Bronchus fibroblast of lung (primary cell): ENCODE measurements around a stretch of chr9.

DNA sequence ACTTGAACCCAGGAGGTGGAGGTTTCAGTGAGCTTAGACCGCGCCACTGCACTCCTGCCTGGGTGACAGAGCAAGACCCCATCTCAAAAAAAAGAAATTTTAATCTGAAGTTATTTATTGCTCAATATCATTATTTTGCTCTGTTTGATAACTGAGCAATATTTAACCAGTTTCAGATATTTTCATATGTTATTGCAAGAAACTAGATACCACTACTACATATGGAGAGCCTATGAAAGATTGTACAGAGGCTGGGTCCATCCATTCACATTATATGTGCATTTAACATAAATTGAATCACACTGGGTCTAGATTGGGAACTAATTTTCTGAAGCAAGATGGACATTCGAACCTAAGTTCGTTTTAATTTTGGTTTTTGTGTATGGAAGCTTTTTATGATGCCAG, 14.6 kb downstream of the UHRF2 start:
- RAMPAGE, long total RNA: no peak

GRCh38 chr9:6477495-6477961, 64.5 kb downstream of the UHRF2 start:
- RAMPAGE, long total RNA: no peak

GRCh38 chr9:6493570-6494385, 80.8 kb downstream of the UHRF2 start:
- RAMPAGE, long total RNA: no peak

- RAMPAGE, long total RNA: no peak
Measured at GRCh38 chr9:6605145-6605613, 40.4 kb downstream of the GLDC start.

DNA sequence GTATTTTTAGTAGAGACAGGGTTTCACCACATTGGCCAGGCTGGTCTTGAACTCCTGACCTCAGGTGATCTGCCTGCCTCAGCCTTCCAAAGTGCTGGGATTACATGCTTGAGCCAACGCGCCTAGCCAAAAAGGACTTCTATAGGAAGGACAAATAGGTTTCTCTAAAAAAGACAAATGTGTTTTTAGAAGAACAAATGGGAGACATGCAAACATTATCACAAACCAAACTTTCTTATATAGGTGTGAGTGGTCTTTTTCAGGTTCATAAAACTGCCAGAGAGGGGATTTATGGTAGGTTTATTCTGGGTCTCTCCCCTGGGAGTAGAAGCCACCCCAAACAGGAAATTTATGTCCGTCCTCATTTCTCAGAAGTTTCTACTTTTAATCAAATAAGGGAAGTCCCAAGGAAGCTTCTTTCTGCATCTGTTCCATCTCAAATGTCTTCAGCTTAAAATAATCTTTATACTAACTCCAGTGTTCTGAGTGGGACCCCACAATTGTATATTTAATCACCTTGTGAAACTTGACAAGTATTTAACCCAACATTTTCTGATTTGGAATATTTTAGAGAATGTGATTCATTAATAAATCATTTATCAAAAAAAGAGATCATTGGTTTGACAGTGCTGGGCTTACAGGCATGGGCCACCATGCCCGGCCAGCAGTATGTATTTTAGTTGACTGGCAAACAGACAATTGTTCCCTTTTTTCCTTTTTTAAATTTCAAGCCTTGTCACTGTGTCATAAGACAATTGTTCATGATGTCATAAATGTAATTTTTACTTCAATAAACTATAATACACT, 44.4 kb upstream of the GLDC start:
- RAMPAGE, long total RNA: no peak

DNA sequence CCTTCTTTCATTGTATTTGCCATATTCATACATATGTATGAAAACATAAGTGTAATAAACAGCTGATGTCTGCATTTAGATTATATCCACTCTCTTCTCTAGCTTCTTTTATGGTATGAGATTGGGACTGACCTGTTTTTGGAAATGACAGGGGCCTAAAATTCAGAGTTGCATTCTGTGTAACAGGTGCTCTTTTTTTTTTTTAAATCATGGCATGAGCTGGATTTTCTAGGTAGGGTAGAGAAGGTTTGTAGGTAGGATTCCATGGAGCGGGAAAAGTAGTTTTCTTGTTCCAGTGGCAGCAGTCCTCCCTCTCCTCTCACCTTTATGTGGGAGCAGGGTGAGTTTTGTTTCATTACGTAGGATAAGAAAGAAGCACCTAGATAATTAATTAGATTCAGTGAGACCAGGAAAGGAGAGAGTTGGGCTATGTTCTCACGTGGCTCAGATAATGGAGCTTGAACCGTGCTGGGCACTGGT, 132.7 kb downstream of the KDM4C start:
- RAMPAGE, long total RNA: no peak

GRCh38 chr9:7053945-7054452, 296.2 kb downstream of the KDM4C start:
- RAMPAGE, long total RNA: no peak

GRCh38 chr9:7103433-7104274, 345.9 kb downstream of the KDM4C start:
- RAMPAGE, long total RNA: no peak

GRCh38 chr9:7798647-7799090, 909 bp downstream of the DMAC1 start:
- RAMPAGE, long total RNA: no peak

- RAMPAGE, long total RNA: no peak
Measured at GRCh38 chr9:7879309-7879906, 79.8 kb upstream of the DMAC1 start.

- RAMPAGE, long total RNA: no peak
Measured at GRCh38 chr9:8857353-8858466, 1058.1 kb upstream of the DMAC1 start.

DNA sequence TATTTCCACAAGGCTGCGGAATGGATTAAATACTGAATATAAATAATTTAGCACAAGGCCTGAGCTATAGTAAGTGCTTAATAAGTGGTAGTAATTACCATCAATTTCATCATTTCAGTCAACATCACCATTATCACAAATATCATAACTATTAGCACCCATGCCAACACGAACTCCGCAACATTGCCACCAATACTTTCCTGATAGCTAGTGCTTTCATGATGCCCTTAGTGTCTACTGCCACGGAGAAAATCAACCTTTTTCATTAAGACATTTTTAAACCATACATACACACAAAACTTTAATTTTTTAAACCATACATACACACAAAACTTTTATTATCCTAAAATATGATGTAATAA, 1219.1 kb downstream of the PTPRD start:
- RAMPAGE, long total RNA: no peak

DNA sequence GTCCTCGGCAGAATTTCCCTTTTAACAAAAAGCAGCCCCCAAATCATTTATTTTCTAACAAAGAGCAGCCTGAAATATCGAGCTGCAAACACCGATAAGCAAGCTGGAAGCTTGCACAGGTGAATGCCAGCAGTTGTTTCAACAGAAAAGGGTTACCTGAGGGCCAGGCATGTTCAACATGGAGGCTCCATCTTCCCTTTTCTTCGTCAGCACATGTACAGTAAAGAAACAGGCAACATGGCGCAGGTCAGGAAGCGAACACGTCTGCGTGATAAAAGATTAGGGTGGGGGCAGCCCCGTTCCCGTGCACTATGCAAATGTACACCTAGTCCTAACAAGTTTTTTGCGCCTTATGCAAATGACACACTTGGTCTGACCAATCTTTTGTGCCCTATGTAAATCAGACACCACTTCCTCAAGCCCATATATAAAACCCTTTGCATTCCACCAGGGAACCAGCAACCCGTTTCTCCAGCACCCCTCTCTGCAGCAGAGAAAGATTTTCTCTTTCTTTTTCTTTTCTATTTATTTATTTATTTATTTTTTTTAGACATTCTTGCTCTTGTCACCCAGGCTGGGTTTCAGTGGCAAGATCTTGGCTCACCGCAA, 452.1 kb upstream of the PTPRD start:
- RAMPAGE, long total RNA: no peak

DNA sequence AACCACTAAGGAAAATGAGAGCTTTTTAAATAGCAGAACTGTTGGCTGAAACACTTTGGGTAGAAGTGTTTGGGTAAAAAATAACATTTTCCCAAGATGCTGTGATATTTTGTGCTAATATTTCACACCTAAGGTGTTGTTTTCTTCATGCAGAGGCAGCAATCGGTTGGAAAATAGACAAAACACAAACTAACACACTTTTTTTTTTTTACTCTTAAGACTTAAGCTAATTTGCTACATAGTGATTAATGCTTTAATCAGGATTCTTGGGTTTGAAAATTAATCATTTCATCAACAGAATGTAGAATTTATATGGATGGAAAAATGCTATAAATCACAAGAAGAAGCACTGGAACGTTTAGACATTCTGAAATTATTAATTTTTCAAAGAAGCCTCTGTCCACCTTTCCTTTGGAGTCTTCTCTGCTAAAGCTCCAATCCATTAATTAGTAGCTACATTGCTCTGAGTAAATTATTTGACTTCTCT, 70.8 kb upstream of the TYRP1 start:
- RAMPAGE, long total RNA: no peak

- RAMPAGE, long total RNA: no peak
Measured at GRCh38 chr9:12813481-12814243, 38.8 kb downstream of the LURAP1L start.

GRCh38 chr9:12818237-12819189, 43.7 kb downstream of the LURAP1L start:
- RAMPAGE, long total RNA: no peak

DNA sequence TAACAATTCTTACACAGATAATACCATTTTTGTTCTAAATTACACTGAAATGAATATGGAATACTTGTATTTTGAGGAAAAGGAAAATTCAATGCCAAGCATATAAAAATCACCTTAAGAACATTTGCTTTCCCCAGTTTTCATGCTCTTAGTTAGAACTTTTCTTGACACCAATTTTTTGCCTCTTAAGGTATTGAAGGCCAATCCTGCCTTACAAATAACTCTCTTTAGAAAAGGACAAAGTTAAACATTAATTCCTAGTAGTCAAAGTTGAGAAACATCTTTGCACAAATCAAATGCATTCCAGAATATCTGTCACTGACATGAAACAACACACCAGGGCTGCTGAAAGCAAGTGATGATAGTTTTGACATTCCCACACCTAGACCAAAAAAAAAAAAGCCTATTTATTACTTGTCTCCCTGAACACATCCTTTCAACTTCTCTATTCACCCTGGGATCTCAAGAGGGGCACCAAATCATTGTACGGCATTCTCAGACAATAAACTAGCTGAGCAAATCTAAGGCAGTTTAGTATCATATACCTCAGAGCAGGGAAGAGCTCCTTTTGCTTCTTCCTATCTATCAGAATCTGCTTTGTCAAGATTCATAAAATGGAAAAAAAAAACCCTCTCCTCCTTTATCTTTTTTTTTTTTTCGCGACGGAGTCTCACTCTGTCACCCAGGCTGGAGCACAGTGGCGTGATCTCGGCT, 176.8 kb downstream of the MPDZ start:
- RAMPAGE, long total RNA: no peak

- RAMPAGE, long total RNA: no peak
Measured at GRCh38 chr9:13219446-13219977, 60.0 kb downstream of the MPDZ start.

DNA sequence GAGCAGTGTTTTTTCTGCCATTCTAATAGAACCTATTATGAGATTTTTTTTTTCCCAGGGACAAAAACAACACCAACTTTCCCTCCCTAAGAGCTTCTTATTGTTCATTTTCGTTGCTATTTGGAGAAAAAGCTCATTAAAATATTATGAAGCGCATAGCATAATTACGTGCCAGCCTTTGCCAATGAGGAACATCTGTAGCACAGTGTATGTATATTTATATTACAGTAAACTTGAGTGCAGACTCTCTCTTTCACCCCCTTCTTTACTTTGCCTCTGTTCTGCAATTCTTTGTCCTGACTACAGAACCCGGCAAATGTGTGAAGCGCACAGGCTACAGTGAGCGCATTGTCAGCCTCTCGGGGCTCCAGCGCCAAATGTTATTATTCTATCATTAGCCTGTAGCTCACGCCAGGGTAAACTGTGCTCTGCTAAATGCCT, 163.8 kb upstream of the MPDZ start:
- RAMPAGE, long total RNA: no peak

DNA sequence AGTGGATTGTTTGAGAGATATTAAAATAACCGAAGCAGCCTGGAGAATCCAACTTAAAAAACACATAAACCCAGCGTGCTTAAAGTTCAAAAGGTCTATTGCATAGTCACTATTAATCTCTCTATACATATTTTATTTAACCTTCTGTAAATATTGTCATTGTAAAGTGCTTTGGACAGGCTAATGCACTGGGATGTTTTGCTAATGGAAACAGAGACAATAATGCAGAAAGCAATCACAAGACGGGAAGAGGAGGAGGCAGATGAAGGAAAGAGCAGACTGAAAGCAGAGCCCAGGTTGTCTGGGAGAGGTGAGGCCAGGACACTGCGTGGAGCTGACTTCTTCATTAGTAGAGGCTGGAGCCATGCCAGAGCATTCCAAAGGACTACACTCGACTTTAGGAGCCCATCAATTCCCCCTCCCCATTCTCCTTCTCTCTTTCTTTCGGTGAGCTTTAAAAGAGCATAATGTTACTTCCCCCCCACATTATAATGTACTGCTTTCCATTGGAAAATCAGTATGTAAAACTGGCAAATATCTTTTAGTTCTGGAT, 307.2 kb upstream of the MPDZ start:
- RAMPAGE, long total RNA: no peak